ENCODE data around the gene F7.

DNA sequence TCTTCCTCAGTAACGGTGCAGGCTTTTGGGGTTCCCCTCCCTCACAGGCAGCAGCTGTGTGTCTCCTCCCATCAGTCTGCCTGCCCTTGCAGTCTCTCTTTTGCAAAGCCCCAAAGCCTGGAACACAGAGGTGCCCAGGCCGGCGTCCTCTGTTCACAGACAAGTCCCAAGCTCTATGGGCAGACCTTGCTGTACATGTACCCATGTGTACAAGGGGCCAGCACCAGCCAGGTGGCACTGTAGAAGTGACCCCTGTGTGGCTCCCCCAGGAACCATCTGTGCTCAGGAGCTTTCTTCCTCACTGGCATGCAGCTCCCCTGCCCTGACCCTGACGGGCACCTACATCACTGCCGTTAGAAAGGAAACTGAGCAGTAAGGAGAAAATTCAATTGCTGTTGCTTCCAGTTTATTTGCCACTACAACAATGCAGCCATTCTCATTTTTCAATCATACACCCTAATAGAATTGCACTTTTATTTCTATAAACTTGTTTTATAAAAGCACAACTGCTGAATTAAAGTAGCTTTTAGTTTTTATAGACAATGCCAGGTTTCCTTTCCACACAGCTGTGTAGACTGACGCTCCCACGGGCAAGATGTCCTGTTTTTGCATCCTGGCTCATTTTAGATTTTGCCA lies 60.1 kb downstream of the TUBGCP3 start:
- PRO-cap = no peak

- PRO-cap = no peak
Measured at GRCh38 chr13:112703726-112705010, 14.3 kb downstream of the ATP11A start.

DNA sequence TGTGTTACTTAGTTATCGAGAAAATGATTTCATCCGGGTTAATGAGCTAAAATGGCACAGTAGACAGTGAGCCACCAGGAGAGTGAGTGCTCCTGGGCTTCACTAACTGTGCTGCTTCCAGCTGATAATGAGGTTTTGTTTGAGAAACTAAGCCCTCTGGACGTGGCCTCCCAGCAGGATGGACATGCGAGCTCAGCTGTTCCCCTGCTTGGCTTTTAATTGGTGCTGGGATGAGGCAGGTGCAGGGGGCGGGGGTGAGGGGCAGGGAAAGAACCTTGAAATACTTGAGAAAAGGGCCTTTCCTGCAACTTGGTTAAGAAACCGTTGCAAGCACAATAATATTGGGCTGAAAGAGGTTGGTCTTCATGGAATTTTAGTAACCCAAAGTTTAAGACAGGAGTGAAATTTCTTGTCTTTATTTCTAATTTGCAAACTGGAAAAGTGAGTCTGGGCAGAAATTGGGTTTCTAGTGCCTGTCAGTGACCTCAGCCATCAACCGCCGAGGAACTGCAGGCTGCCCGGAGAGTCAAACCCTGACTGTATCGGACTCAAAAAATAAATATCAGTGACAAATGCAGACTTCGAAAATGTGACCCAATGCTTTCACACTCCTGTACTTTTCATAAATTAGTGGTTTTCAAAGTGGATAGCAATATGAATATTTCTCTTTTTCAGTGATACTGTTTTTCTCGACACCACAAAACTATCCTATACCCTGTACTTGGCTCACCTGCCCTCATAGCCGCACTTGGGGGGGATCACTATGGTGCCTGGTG lies 44.4 kb downstream of the ATP11A start:
- PRO-cap = no peak

- PRO-cap = no peak
Measured at GRCh38 chr13:112761706-112761905, 71.8 kb downstream of the ATP11A start.

- PRO-cap = no peak
Measured at GRCh38 chr13:112861936-112862555, 107.0 kb upstream of the MCF2L start.

- PRO-cap = no peak
Measured at GRCh38 chr13:112884968-112885514, 84.0 kb upstream of the MCF2L start.

DNA sequence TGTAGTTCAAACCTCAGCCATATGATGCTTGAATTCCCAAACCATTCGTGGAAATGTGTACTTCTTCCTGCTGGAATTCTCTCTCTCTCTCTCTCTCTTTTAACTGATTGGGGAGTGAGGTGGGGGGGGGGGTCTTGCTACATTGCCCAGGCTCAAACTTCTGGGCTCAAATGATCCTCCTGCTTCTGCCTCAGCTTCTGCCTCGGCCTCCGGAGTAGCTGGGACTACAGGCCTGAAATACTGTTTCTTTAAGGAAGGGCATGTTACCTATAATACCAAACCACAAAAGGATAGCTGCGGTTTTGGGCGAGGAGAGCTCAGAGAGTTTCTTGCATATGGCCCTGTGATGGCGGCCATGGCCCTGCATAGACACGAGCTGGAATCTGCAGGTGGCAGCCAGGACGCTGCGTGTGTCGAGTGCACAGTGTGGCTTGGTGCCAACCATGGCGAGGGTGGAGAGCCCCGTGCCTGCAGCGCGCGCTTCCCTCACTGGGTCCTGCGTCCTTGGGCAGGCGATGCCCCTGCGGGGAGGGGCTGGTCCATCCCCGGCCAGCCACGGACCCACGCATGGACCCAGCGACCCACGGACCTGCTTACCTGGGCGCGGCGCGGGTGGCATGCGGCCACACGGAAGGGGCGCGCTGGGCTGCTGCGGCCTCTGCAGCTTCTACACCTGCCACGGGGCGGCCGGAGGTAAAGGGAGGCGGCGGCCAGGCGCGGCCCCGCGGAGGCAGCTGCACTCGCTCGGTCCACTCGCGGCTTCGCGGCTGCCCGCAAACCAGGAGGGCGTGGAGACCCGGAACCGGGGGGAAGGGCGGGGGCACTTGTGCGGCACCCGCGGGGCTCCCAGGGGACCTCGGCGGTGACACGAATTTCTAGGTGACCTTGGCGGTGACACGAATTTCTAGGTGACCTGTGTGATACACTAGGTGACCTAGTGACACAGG lies 719 bp upstream of the MCF2L start:
- PRO-cap = no peak

DNA sequence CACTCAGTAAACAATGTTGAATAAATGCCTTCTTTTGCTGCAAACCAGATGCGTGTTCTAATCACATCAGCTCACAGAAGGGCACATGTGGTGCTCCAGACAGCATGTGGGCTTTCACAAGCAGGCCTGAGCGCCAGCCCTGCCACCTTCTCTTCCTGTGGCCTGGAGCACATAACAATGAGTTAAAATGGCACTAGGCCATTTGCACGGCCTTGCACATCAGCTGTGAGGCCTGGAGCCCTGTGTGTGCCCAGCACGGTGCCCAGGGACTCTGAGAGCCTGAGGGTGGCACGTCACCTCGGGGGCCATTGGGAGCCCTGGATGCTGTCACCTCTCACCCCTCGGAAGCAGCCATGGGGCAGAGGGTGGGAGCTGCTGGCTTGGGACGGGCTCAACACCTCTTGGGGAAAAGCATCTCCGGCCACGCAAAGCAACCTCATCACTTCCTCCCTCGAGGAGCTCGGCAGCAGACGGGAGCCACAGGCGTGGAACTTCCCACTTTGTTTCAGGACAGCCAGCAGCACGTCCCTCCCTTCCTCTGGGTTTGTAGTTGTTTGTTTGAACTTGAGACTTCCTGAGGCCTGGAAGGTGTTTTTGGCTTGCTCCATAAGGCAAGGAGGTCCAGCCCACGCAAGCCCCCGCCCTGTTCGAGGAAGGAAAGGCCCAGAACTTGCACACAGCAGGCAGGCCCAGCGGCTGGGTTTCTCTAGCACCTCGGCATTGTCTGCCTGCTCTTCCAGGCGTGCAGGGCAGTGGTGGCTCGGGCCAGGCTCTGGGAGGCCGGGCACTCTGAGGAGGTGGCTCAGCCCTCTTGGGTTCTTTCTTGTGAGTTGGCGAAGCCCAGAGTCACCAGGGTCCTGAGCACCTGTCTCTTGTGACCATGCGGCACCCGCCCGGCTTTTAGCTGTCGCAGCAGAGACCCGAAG lies 9.9 kb downstream of the MCF2L start:
- PRO-cap = no peak

GRCh38 chr13:113000990-113002162 lies 32.4 kb downstream of the MCF2L start:
- PRO-cap = no peak

DNA sequence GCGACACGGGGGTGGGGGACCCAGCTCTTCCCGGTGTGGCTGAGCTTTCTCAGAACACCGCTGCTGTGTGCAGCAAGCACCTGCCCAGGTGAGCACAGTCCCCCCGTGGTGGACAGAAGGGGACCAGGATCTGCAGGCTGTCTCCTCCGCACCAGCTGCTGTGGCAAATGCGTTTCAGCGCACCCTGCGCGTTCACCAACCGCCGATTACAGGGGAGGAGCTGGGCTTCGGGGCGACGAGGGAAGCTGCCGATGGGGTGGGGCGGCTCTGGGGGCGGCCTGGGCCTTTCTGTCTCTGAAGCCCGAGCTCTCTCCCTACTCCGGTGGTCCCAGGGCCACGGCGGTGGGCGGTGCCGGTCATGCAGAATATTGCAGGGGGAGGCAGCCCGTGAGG lies 54.6 kb upstream of the F7 start:
- PRO-cap = no peak

DNA sequence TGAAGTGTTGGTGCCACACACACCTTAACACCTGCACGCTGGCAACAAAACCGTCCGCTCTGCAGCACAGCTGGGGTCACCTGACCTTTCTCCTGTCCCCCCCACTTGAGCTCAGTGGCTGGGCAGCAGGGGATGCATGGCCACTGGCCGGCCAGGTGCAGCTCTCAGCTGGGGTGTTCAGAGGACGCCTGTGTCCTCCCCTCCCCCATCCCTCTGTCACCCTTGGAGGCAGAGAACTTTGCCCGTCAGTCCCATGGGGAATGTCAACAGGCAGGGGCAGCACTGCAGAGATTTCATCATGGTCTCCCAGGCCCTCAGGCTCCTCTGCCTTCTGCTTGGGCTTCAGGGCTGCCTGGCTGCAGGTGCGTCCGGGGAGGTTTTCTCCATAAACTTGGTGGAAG lies at the start of gene F7:
Gene F7 (plus strand): TSS at position 248 of the 401 bp plus-strand sequence.
- PRO-cap = no peak

GRCh38 chr13:113140676-113141431 lies 17.6 kb upstream of the PROZ start:
- PRO-cap = no peak

GRCh38 chr13:113141535-113142002 lies 16.9 kb upstream of the PROZ start:
- PRO-cap = unidirectional peak, minus-strand start at chr13:113141714

- PRO-cap = unidirectional peak, plus-strand start at chr13:113154412
Measured at GRCh38 chr13:113154316-113154706, 4.1 kb upstream of the PROZ start.

DNA sequence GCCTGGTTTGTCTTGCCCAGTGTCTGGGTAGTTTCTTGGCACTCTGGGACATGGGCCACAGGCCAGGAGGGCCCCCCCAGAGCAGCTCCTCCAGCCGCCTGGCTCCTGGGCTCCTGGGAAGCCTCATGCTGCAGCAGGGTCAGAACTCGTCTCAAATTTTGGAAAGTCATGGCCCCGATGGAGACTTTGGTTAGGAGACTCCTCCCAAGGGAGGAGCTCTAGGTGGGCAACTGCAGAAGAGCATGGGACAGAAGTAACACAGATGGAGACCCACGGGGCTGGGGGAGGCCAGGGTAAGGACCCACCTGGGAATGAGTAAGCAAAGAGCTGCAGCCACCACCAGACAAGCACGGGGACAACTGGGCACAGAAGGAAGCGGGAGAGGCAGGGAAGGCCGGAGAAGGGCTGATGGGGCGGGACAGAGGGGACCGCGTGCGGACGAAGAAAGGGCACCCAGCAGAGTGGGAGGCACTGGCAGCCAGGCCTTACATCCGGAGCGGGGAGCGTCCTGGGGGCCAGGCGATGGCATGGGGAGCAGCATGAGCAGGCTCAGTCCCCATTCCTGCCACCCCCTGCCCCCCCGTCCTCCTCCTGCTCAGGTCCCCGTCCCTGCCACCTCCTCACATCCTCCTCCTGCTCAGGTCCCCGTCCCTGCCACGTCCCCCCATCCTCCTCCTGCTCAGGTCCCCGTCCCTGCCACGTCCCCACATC lies 2.9 kb downstream of the PROZ start:
- PRO-cap = no peak

DNA sequence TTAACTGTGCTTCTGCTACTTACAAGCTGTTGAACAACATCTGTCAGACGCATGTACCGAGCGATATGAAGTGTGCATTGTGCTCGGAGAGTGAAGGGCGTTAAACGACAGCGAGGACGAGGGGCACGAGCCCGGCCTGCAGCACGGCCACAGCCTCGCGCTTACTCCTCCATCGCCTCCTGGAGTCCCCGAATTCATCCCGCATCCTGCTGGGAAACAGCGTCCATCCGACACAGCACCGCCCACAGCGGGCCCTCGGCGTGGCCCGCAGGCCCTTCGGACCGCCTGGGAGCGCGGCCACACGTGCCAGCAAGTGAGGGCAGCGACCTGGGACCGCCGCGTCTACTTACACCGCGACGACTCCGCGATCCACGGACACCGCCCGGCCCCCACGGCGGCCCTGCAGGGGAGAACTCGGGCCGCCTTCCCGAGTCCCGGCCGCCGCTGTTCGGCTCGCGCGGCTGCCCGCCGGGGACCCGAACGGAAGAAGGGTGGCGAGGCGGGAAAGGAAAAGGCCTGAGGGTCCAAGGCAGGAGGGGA lies 398 bp downstream of the PCID2 start:
- PRO-cap = no peak

DNA sequence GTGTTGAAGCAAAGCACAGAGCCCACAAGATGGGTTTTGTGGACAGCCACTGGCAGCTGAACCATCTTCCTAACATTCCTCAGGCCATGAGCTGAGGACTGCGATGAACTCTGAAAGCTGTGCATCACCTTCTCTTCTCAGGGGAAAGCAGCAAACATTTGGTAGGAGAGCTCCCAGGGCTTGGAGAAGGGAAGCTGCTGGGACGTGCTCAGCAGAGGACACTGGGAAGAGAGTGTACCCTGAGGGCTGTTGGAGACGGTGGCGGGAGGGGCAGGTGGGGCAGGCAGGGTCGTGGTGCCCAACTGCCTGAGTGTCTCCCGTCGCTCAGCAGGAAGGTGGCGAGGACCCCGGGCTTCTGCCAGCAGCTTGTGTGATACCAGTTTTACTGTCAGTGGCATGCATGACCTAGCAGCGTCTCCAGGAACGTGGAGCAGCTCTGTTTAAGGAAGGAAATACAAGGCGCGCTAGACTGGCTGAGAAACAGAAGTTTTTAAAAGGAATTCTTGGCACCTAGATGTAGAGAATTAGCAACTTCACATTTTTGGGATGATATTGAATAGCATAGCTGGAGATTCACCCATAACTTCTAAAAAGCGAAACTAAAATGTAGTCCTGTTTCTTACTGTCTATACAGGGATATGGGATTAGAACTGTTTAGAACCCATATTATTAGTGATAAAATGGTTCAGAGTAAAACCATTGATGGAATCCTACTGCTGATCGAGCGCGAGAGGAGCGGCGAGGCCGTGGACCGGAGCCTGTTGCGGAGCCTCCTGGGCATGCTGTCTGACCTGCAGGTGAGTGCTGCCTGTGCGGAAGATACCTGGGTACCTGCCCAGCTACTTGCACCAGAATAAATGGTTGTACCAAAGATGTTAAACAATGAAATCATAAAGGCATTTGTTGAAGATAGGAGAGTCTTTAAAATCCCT lies 23.4 kb downstream of the CUL4A start:
- PRO-cap = no peak

- PRO-cap = no peak
Measured at GRCh38 chr13:113324331-113324784, 27.3 kb downstream of the LAMP1 start.

DNA sequence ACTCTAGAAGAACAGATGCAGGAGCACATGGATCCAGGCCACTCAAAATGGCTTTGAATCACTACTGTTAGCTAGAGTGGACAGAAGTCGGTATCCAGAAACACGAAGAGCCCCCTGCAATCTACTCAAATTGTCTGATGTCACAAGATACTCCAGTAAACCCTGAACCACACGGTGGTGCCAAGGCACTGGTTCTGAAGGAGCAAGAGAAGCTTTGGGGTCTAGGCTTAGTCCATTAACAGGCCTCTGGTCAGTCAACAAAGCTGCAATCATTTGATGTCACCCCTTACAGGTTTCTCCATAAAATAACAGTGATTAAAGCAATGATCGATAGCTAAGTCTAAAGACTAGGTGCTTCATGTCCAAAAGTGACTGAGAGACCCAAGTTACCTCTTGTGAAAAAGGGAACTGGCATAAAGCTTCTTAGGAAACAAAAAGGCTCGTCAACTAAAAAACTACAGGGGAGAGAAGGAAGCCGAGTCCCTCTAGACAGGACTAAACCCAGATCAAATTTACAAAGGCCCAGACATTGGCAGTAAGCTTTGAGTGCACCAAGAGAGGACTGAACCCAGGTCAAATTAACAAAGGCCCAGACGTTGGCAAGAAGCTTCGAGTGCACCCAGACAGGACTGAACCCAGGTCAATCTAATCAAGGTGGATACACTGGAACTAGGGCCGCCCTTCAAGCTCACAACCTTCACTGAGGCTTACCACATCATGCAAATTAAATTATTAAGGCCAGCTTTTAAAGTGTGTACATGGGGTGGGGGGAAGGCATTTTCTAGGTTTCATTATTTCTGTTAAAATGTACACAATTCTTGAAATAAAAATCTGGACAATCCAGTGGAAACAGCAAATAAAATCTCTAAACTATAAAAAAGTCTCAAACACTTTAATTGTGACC lies 2.2 kb downstream of the DCUN1D2 start:
- PRO-cap = no peak

DNA sequence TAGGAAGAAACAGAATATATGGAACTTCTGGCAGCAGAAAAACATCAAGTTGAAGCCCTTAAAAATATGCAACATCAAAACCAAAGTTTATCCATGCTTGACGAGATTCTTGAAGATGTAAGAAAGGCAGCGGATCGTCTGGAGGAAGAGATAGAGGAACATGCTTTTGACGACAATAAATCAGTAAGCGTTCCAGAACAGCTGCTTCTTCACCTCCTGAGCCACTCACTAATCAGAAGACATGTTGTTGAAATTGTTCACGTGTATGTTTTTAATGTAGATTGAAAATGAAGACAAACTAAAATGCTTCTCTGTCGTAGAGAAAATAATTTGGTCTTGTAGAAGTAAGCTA lies 7.5 kb downstream of the TMCO3 start:
- PRO-cap = no peak

Data from colic lymph node (tissue), 1 donor.